Sciatic nerve (tissue), 1 donor: Measurements from ENCODE around the genes SNRPB, CPXM1, OXT, SIGLEC1 and ADISSP.

DNA sequence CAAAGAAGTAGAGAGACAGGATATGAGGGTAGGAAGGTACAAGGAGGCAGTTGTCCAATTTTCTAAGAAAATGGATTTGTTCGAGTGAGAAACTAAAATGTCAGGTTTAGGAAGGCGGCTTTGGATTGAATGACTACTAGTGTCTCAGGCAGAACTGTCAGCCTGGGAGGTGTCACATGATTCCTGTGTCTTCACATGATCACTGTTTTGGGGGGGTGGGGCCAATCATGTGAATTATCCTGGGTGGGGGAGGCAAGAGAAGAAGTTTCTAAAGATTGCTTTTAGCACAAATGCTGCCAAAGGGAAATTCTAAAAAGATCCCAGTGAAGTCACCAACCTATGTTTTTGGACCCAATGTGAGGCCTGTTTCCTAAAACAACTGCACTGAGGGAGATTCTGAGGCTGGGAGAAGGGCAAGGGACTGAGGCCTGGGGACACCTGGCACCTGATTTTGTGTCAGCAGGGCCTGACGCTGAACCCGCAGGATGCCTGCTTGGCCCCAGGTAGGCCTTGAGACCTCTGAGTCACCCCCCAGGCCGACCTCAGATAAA, 2.4 kb downstream of the SIRPA start:
- PRO-cap = bidirectional peak, plus-strand start at position 384 of the sequence, minus-strand start at position 131 of the sequence

GRCh38 chr20:1935236-1936255, 40.3 kb downstream of the SIRPA start:
- PRO-cap = no peak

GRCh38 chr20:1944335-1945739, 49.0 kb downstream of the PDYN start:
- PRO-cap = bidirectional peak, plus-strand start at chr20:1945424, minus-strand start at chr20:1945106

DNA sequence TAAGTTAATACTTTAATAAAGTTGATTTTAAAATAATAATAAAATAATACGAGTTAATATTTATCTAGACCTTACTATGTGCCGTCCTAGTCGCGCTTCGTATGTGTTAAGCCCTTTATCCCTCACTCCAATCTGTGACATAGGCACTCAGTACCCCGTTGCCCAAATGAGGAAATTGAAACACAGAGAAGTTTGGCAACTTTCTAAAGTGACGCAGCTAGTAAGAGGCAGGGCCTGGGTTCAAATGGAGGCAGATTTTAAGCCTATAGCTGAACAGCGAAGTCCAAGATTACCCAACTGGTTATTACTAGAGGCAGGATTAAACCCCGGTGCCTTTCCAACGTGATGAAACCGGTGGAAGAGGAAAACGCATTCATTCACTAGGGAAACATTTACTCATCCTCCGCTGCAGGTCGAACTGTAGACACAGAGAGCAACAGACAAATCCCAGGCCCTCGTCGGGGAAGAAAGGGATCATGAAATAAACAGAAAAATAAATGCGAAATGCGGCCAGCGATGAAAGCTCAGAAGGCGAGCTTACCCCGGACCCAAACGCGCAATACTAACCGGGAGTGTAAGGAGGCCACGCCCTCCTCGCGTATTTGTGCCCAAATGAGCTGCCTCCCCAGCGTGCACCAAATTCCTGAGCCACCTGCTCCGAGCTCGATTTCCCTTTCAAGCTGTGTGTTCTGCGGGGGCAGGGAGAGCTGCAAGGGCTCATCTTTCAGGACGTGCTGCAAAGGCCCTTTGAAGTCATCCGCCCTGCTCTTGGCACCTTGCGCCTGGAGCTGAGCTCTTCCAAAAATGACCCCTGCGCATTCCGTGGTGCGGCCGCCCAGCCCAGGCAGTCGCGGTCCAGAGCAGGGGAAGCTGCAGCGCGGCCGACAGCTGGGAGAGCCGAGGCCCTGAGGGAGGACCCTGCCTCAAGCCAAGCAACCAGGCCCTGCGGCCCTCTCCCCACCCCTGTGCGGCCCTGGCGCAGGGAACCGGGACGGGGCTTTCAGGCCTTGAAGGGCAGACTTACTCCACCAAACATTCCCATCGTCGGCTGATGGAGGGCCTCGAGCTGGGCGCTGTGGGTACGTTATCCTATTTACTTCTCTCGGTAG, 46.9 kb downstream of the PDYN start:
- PRO-cap = bidirectional peak, plus-strand start at position 340 of the sequence, minus-strand start at position 134 of the sequence; bidirectional peak, plus-strand start at position 847 of the sequence, minus-strand start at position 561 of the sequence

DNA sequence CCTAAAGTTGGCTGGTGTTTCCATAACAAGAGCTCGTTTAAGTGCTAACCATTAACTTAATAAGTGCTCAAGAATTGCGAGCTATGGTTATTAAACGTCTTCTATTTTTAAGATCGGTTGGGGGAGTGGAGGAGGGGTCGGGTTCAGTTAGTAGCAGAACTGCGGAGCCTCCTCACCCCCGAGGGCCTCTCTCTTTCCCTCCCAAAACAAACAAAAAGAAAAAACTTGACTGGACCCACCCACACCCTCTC, 1.9 kb downstream of the STK35 start:
- PRO-cap = bidirectional peak, plus-strand start outside the sequence, minus-strand start at position 200 of the sequence

GRCh38 chr20:2206905-2208200, 88.4 kb upstream of the TGM3 start:
- PRO-cap = bidirectional peak, plus-strand start at chr20:2207442, minus-strand start at chr20:2207424

- PRO-cap = no peak
Observed at GRCh38 chr20:2302118-2302436, 6.3 kb downstream of the TGM3 start.

- PRO-cap = no peak
Observed at GRCh38 chr20:2462469-2463303, 7.9 kb downstream of the SNRPB start.

DNA sequence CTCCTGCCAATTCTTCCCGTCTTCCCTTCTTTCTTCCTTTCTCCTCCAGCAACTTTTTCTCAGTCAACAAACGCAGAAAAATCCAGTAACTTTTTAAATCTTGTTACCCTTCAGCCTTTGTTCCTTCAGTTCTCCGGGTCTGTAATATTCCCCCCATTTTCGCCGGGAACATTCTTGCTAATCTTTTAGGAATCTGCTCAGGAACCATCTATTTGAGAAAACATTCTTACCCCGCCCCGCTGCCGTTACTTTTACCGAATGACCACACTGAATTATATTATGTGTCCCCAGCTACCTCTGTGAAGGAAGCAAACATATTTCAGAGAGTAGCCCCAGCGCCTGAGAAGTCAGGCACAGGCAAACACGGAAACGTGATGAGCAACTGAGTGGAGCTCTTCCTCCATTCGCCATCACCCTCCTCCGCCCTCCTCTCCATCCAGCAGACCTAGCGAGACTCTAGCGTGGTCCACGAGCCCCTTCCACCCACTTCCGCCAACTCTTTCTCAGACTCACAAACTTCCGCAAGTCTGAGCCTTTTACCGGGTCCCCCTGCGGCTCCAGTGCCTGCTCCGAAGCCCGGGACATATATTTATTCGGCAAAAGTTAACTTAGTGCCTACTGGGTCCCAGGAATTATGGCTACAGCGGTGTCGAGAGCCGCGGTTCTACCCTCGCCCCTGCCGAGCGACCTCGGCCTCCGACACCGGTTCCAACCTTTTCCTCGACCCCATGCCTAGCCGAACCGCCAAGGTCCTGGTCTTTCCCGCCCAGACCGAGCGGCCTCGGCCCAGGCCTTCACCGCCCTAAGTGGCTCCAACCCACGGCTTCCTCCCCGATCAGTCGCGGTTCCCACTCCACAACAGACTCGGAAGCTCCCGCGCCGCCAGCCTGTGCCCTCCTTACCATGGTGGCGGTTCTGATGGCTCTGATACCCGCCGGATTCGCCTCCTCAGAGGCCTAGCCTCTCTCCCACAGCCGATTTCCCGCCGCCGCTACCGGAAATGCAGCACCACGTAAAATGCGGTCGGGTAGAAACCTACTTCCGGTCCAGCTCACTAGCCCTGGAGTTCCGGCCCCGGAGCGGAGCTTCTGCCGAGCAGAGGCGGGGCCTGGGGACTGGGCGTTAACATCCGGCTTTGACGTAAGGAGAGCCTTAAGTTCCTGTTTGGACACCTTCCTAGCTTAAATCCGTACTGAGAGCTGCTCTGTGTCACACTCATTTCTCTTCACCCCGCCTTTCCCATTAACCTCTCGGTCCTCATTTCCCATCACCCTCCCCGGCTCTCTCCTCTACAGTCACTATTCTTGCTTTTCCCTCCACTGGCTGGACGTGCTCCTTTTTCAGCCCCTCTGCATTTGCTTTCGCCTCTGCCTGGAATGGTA, at the start of gene SNRPB:
TSS of gene SNRPB (minus strand) at position 1,004 of the 1,382 bp plus-strand sequence.
- PRO-cap = bidirectional peak, plus-strand start at position 486 of the sequence, minus-strand start at position 422 of the sequence; bidirectional peak, plus-strand start at position 1,184 of the sequence, minus-strand start at position 993 of the sequence

GRCh38 chr20:2800152-2801090, at the start of gene CPXM1:
CPXM1 (minus strand) TSS chr20:2800627.
- PRO-cap = no peak

DNA sequence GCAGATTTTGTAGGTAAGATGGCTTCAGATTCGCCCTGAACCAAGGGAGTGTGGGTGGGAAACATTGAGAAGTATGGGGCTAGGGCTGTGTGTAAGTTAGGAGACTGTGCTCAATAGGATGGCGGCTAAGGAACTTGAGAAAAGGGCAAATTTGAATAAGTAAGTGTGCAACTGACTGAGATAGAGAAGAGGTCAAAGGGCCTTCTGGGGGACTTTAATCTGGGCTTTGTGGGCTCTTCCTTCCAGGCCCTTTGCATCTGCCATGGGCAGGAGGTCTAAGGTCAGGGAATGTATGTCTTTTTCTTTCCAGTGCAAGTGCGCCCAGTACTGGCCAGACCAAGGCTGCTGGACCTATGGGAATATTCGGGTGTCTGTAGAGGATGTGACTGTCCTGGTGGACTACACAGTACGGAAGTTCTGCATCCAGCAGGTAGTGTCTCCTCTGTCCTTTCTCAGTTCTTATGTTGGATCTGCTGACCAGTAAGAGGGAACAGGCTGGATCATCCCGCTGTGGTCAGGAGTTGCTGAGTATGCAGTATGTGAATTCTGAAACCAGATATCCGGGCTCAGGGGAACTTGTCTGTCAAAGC, 22.3 kb upstream of the GNRH2 start:
- PRO-cap = no peak

GRCh38 chr20:3046153-3046682, 366 bp downstream of the MRPS26 start:
- PRO-cap = bidirectional peak, plus-strand start at chr20:3046379, minus-strand start at chr20:3046282

DNA sequence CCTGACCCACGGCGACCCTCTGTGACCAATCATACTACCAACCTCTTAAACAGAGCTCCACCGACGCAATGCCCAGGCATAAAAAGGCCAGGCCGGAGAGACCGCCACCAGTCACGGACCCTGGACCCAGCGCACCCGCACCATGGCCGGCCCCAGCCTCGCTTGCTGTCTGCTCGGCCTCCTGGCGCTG, at the start of gene OXT:
TSS of gene OXT (plus strand) at position 107 of the 190 bp plus-strand sequence.
- PRO-cap = no peak

- PRO-cap = no peak
Observed at GRCh38 chr20:3249822-3250539, 11.0 kb upstream of the SLC4A11 start.

GRCh38 chr20:3307023-3307508, 68.1 kb upstream of the SLC4A11 start:
- PRO-cap = unidirectional peak, minus-strand start at chr20:3307176

DNA sequence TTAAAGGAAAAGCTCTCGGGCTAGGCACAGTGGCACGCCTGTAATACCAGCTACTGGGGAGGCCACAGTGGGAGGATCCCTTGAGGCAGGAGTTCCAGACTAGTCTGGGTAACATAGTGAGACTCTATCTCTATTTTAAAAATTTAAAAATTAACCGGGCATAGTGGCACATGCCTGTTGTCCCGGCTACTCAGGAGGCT, 5.7 kb upstream of the DNAAF9 start:
- PRO-cap = no peak

GRCh38 chr20:3420162-3420858, 12.8 kb upstream of the DNAAF9 start:
- PRO-cap = no peak

DNA sequence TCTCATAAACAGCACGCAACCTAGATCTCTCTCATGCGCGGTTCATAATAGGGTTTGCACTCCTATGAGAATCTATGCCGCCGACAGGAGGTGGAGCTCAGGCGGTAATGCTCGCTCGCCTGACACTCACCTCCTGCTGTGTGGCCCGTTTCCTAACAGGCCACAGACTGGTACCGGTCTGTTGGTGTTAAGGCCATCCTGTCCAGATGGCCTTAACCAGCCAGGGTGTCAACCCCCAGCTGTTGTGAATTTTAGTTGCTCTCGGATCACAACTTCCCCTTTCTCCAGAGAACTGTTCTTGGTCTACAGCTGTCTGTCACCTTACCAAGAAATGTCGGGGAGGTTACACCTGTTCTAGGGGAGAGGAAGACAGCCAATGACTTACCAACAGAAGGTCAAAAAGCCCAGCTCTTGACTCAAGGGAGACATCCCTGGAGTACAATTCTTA, 22.9 kb upstream of the DNAAF9 start:
- PRO-cap = no peak

- PRO-cap = bidirectional peak, plus-strand start at chr20:3712737, minus-strand start at chr20:3712571
Observed at GRCh38 chr20:3711946-3712946, at the start of gene SIGLEC1. SIGLEC1 (minus strand) TSS chr20:3712600.

DNA sequence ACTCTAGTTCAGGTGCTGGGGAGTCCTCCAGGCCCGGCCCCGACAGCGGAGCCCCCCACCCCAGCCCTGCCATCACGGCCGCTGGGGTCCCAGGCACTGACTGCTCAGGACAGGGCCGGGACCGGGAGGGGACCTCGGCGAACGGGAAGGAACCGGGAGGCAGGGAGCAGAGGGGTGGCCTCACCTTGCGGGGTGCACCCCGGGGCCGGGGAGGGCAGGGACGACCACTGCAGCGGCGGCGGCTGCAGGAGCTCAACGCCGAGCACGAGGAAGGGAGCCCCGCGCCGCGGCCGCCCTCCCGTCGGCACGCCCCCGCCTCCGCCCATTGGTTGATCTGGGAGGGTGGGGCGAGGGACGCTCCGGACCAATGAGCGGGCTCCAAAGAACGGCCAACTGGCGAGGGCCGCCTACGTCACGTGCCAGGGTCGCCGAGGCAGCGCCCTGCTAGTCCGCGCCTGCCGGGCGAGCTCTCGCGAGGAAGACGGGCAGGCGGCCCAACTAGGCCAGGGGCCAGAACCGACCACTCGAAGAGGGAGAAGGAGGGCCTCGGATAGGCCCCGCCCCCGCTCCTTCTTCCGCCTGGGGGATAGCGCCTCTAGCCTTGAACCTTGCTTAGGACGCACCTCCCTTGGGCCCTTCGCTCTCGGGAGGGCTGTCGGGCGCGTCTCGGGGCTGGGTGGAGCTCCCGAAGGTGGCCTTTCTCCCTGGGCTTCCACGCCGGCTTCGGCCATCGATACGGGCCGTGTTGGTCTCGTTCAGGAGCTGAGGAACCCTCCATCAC, at the start of gene ADISSP:
TSS of gene ADISSP (minus strand) at position 275 of the 781 bp plus-strand sequence.
- PRO-cap = bidirectional peak, plus-strand start at position 475 of the sequence, minus-strand start at position 327 of the sequence